HTR-8/SVneo (cell line): ENCODE measurements around the genes HMHB1, STK32A, SPINK9 and PCYOX1L.

- RRBS = no CpG with 5 or more reads among the region's 8 CpGs
These were observed at the start of gene HMHB1 for GRCh38 chr5:143811853-143812341. HMHB1 (plus strand) TSS chr5:143812161.

GRCh38 chr5:145944224-145944820 lies 7.9 kb downstream of the SH3RF2 start:
- RRBS = no CpG with 5 or more reads among the region's 3 CpGs

- RRBS = no CpG with 5 or more reads among the region's 14 CpGs
These were observed 525 bp downstream of the POU4F3 start for GRCh38 chr5:146339231-146339496.

DNA sequence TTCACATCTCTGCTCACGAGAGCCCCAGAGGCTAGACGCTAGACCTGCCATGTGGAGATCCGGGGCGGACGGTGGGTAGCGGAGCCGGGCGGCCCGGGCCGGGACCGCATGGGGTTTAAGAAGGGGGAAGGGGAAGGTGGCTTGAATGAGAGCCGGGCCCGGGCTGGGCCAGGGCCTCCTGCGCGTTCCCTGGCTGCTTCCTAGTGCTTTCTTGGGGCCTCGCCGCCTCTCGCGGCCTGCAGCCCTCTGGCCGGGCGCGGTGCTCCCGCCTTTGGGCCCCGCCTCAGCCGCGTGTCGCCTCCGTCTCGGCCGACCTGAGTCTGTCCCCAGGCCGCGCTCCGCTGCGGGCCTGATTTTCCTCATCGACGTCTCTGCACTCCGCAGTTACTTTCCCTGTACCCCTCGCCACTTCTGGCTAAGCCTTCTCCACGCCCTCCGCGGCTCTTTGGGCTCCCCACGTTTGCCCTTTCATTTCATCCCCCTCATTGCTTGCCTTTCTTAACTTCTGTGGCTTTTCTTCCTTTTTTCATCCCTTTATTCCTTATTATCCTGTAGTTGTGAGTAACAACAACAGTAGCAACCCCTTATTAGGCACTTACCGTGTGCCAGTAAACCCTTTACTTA lies 407 bp downstream of the TCERG1 start:
- RRBS = 2% methylated on average over 10 of the region's 43 CpGs

DNA sequence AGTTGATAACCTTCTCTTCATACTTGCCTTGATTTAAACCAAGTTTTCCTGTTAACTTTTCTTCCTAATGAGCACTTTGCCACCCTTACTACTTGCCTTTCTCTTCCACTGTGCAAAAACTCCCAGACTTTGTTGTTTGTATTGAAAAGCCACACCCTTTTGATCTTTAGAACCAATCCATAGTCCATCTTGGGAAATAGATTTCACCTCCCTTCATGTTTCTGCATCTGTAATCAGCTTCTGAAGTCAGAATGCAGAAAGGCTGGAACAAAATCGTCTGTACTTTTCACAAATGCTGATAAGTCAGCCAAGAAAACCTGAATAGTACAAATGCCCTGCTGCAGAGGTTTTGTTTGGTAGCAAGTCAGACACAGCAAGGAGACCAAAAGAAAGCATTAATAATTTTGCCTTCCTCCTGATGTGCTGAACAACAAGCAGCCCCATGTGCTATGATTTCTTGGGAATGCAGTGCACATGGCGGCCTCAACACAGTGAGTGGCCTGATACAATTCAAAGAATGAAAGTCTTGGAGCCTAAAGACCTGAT lies 59.3 kb upstream of the STK32A start:
- RRBS = no CpG with 5 or more reads among the region's 2 CpGs

DNA sequence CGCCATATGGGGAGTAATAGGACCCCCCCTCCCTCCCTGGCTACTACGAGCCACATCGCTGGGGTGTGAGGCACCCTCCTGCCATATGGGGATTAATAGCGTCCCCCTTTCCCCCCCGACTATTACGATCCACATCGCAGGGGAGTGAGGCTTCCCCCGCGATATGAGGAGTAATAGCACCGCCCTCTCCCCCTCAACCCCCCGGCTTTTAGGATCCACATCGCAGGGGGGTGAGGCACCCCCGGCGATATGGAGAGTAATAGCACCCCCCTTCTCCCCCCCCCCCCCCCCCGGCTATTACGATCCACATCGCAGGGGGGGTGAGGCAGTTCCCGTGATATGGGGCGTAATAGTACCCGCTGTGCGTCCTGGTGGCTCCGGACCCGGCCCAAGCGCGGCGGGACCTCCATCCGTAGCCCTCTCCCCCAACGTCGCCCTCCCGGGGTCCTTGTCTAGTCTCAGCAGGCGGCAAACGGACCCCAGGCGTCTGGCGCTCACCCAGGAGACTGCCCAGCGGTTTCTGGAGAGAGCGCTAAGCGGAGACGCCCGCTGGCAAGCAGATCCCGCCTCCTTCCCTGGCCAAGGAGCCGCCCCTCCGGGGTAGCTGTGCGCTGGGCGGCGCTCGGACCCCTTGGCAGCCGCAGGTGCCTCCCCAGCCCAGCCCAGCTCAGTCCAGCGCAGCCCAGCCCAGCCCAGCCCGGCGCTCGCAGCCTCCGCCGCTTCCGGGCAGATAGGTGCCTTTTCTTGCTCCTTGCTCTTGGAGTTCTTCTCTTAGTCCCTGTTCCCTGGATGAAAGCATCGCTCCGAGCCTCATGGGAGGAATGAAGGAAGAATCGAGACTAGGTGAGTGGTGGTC lies at the start of gene STK32A:
TSS of gene STK32A (plus strand) at position 670 of the 856 bp plus-strand sequence.
- RRBS = 4% methylated on average over 22 of the region's 57 CpGs

- RRBS = no CpG with 5 or more reads among the region's 9 CpGs
These were observed 70.3 kb downstream of the STK32A start for GRCh38 chr5:147305149-147305583.

- RRBS = 15% methylated on average over 27 of the region's 62 CpGs
These were observed 777 bp downstream of the DPYSL3 start for GRCh38 chr5:147508822-147509759.

GRCh38 chr5:147946276-147947396 lies 40.3 kb upstream of the C5orf46 start:
- RRBS = no CpG with 5 or more reads among the region's 29 CpGs

- RRBS = no CpG with 5 or more reads among the region's 4 CpGs
These were observed 24.4 kb downstream of the SPINK5 start for GRCh38 chr5:148088023-148088688.

DNA sequence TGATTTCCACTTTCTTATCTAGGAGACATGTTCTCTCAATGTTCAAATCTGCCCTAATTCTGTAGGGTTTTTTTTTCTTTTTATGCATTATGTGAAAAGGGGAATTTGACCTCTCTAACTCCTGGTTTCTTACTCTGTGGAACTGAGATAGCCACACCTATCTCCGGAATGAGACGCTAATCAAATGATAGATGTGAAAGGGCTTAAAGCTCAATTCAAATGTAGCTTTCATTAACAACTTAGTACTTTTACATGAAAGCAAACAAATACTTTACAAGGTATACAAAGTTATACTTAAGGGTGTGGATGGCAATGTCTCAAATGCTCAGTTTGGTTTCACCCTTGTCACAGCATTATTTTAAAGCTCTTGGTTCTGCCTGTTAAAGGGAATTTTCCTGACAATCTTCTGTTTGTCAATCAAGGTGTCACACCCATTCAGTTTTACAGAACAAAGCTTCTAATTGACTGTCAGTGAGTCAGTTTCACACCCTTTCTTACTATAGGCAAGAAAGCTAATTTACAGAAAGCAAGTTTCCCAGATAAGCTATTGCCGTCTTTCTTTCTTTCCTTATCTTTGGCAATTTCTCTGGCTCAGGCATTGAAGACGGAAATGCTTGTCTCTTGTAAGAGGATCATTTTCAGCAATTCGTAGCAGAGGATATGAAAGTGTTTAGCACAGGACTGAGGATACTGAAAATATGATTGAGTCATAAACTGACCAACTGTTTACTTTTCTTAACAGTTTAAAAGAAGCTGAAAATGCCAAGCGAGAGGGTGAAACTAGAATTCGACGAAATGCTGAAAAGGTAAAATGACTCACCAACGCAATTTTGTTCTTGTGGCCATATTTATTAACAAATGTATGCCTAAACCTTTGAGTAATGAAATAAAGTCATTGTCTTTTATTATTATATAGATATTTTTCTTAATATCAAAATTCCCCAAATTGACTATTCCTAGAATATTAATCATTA lies 26.9 kb downstream of the SPINK5 start:
- RRBS = no CpG with 5 or more reads among the region's 9 CpGs

DNA sequence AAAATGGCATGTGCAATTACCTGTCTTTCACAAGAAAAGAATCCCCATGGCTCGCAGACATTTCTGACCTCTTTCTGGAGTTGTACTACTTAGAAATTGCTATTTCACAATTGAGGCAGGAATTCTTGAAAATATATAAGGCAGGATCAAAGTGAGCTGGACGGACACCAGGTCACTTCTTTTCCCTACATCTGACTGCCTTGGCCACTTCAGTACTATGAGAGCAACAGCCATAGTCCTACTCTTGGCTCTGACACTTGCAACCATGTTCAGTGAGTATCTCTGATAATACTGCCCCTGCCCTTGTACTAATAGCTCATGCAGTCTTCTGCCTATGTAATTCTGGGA lies at the start of gene SPINK9:
TSS of gene SPINK9 (plus strand) at position 163 of the 348 bp plus-strand sequence.
- RRBS = no CpG with 5 or more reads among the region's 2 CpGs

DNA sequence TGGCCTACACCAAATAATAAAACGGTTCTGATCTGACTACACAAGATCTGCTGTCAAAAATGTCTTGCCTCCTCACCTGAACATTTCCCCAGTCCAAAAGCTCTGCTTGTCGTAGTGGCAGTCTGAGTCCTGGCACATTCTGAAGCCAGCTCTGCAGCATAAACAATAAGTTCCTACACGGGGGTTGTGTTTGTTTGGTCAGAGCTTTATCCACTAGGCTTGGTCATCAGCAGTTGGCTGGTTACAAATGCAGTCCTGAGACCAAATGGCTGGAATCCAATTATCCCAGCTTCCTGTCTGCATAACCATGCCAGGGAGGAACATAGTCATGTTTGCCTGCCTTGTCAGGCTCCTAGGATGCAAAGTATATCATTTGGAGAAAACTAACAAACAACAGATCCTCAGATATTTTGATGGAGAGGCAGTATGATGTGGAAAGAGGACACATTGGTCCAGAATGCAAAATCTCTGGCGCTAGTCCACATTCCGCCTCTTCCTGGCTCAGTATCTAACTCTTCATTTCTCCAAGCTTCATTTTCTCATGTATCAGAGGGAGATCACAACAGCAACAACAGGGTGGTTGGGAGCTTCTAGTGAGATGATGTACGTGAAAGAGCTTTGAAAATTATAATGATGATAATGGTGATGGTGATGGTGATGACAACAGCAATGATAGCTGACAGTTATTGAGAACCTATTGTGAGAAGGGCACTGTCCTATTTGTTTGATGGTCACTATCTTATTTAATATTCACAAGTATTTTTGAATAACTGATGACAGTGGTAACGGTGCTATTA lies 85.8 kb downstream of the FBXO38 start:
- RRBS = no CpG with 5 or more reads among the region's 7 CpGs

DNA sequence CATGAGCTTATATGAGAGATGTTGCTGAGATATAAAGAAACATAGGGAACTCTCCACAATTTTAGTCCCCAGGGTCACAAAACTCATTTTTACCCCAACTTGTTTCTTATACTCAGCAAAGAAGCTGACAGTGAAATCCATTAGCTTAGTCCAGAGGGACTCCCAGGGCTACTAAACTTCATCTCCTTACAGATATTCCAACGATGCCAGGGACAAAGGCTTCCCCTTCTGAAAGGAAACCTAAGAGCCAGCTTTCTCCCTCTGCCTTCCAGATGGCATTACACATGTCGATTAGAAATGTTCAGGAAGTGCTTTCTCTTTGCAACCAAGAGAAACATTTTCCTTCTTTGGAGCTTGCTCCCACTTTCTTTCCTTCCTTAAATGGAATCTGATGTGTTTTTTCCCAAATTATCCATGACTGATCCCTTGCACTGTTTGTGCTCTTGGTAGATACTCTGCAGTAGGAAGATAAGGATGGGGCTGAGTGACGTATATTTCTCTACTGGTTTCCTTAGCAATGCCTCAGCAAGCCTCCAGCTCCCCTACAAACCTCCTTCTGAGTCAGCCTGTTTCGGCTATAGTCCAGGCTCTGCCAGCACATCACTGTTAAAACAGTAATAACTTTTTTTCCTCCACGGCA lies 42.9 kb upstream of the HTR4 start:
- RRBS = no CpG with 5 or more reads among the region's 5 CpGs

DNA sequence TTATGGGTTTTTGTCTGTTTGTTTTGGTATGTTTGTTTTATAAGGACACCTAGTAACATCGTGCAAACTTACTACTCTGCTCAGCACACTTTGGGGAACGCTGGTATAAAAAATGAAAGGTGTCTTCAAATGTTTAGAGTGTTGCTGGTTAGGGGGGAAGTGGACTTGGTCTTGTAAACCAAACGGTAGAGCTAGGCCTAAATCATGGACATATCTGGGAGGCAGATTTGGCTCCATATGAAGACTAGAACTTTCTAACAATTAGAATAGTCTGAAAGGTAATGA lies 15.3 kb downstream of the ADRB2 start:
- RRBS = no CpG with 5 or more reads among the region's 3 CpGs

DNA sequence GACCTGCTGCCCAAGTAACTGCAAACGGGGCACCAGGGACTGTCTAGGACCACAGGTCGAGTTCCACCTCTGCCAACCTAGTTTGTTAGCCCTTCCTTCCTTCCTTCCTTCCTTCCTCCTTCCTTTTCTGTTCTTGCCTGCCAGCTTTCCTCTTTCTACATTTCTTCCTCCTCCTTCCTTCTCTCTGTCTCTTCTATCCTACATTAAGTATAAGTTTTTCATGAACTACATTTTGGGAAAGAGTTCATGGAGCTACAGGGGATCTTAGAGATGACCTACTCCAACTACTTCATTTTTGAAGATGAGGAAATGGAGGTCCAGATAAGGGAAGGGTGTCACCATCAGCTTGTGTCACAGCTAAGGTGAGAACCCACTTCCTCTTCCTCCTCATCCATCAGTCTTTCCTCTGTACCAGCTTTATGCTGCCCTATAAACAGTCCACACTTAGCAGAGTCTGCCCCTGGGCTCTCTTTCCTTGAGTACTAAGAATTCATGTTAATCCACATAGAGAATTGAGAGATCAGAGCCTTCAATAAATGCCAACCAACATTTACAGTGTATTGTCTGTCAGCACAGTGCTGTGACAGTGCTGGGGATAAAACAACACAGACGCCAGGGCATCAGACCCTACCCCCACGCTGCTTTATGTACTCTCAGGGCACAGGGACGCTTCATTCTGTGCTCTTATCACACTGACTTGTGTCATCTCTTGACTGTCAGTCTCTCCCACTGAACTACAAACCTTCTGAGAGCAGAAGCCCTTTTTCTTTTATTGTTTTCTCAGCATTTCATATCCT lies 22.0 kb downstream of the ADRB2 start:
- RRBS = no CpG with 5 or more reads among the region's 5 CpGs

DNA sequence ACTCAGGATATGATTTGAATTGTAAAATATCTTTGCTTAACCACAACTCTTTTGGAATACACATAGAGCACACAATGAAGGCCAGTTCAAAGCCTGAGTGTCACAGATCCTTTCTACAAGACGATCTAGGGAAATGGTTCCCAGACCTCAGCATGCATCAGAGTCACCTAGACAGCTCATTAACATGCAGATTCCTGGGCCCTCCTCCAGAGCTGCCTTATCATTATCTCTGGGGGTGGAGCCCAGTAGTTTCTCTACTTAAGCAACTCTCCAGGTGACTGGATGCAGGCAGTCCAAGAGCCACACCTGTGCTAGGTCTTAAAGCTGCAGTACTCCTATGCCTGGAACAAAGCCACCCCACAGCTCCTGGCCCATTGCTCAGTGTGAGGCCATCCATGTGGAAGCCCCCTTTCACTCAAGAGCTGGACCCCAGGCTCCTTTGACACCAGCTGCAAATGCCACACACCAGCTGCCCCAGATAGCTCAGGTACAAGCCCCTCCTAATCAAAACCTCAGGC lies 106.2 kb downstream of the SH3TC2 start:
- RRBS = no CpG with 5 or more reads among the region's 1 CpG

DNA sequence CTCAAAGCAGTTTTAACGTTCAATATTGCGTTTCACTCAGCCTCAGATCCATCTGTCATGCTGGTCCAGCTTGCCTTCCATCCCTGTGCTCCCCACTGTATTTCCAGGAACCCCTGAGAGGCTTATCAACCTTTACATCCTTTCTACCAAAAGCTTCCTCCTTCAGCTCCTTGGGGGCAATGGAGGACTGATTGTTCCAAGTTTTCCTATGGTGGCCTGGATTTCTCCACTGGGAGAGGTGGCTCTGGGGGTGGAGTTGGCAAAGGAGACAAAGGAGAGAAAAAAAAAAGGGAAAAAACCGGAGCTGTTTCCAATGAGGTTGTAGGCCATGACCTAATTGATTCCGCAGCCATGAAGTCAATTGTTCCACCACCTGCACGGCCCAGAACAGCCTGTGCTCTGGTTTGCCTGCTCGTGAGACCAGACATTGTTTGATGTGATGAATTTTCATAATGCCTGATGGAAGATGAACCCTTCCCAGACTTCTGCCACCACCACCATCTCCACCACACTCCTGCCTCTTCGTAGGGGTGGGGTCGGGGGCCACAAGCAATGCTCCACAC lies 54.1 kb downstream of the ABLIM3 start:
- RRBS = no CpG with 5 or more reads among the region's 8 CpGs

DNA sequence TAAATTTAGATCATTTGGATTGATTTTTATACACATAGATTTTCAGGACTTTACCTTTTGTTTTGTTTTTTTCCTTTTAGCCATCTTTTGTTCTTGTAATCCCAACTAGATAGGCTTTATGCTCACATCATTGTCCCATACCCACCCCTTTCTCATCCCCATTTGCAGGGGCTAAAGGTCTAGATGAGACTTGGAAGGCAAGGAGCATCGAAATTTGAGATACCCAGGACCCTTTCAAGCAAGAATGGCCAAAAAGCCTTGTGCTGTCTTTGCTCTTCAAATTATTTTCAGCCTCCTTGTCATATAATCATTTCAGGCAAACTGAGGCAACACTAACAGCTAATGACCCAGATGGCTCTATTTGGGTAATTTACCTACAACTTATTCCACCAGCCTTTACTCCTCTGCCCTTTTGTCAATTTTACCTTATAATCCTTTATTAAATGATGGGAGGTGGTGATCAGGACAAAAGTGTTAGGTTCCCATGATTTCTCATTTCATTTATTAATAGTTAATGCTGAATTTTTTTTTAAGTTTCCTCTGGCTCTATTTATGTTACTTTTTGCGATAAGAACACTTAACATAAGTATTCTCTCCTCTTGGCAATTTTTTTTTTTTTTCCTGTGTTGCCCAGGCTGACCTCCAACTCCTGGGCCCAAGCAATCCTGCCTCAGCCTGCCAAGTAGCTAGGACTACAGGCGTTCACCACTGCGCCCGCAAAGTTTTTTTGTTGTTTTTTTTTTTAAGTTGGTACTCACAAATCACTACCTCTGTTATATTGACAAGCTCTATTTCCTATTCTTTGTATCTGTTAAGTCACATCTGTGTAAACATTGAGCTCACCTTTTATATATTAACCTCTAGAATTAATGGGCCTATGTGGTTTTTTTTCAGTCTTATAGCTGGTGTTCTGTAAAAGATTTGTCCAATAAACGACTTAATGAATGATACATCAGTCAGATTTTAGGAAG lies 5.8 kb upstream of the PCYOX1L start:
- RRBS = no CpG with 5 or more reads among the region's 6 CpGs

DNA sequence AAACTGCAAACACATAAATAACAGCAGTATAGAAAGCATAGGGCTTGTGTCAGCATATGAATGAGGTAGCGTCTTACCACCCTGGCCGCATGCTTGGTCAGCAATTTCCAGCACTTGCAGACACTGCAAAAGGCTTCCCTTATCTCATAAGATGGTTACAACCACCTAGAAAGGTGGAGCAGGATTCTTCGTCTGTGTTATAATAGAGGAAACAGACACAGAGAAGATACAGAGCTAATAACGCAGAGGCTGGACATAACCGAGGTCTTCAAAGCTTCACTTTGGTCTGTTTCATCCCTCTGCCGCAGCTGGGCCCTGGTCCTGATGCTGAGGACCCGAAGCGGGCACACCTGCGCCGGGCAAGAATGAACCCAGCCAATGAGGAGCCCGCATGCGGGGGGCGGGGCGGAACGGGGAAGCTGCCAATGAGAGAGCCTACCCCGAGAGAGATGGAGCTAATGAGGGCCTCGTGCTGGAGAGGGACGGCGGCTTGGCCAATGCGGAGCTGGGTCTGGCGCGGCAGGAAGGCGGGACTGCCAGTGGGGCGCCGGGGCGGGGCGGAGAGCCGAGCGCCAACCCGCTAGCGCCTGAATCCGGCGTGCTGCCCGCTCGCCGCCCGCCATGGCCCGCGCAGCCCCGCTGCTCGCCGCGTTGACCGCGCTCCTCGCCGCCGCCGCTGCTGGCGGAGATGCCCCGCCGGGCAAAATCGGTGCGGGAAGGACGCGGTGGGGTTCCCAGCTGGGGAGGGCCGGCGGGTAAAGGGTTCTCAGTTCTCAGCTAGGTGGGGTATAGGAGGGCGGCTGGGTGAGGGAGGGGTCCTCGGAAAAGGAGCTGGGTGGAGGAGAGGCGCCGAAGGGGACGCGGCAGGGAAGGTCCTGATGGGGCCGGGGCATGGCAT lies at the start of gene PCYOX1L:
TSS of gene PCYOX1L (plus strand) at position 599 of the 898 bp plus-strand sequence.
- RRBS = 1% methylated on average over 27 of the region's 65 CpGs